ENCODE measurements around a stretch of chr5.

GRCh38 chr5:115432487-115433094 is 112.0 kb downstream of the FEM1C start:
- PRO-cap, result no peak
- RAMPAGE, long total RNA, 4 experiments, result no peak in any of the 4 experiments

GRCh38 chr5:115461427-115461836 is 83.1 kb downstream of the FEM1C start:
- PRO-cap, result no peak
- RAMPAGE, long total RNA, 4 experiments, result no peak in any of the 4 experiments

GRCh38 chr5:115521074-115521389 is 23.5 kb downstream of the FEM1C start:
- PRO-cap, result no peak
- RAMPAGE, long total RNA, 4 experiments, result no peak in any of the 4 experiments

DNA sequence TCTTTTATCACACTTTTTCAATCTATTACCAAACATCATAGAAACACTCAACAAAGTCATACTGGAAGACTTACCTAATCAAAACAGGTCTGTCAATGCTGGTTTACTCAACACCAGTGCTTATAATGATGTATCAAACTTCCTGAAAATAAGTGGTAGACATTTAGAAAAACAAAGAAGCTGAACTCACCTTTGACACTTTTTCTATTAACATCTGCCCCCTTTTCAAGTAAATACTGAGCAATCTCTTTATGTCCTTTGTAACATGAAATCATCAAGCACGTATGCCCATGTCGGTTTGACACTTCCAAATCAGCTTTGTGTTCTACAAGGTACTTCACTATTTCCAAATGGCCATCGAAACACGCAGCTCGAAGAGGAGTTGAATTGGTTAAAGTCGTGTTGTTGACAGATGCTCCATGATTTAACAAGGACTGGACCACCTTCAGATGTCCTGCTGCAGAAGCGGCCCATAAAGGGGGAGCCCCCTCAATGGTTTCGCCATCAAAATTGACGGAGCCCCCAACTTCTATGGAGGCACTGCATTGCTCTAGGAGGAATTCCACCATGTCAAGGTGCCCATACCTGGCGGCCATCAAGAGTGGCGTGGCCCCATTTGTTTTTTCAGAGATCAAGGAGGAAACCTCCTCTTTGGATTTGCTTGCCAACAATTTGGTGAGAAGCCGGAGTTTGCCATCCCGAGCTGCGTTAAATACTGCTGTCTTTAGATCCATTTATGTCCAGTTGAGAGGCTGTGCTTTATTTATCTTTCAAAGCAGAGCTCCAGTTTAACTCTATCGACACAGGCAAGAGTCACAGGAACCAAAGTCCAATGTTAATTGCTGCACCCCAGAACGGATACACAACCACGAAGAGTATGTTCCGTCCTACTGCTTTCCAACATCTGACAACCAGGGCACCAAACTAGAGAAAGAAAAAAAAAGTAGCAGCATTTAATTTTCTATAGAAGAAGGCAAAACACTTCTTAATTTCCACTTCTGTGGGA is 1.5 kb downstream of the FEM1C start:
- PRO-cap, result no peak
- RAMPAGE, long total RNA, 4 experiments, result no peak in any of the 4 experiments

DNA sequence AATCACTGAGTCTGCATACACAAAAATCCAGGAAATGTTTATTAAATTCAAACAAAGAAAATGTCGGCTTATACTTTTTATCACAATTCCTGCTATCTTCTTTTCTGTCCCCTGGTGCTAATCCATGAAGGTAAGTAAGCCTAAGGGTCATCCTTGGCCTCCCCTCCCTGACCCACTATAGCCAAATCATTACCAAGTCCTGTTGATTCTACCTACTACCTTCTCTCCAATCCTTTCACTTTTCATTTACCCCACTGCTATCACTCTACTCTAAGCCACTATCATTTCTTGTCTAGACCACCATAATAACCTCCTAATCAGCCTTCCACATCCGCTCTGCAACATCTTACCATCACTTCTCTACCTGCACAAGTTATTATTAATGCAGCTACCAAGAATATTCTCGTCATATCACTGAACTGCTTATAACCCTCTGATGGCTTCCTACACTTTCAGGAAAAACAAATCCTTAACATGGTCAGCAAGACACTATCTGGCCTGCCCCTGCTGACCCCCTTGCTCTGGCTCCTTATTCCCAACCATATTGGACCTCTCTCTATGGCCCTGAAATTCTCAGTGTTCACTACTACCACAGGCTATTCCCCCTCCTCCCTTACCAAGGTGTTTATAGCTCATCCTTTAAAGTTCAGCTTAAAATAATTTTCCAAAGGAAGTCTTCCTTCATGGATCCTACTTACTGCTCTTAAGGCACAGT is 1.6 kb downstream of the TMED7 start:
- PRO-cap, result no peak
- RAMPAGE, long total RNA, 4 experiments, result no peak in any of the 4 experiments

DNA sequence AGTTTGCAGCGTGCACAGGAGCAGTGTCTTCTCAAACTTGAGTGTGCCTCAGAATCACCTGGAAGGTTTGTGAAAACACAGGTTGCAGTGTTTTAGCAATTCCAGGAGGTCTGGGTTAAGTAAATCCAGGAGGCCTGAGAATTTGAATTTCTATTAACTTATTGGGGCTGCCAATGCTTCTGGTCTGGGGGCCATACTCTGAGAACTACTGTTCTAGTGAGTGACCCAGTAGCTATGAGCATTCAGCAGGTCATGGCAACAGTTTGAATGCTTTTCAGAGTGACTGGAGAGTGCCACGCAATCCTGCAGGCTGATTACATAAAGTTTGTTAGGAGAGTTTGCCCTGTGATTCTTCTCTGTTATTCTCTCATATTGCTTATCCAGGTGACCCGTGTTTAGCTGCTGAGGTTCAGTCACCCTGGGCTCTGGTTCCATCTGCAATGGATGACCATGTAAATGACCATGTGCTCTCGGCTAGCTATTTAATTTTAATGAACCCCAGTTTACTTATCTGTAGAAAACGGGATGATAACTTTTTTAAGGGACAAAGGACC is 22.2 kb upstream of the TMED7 start:
- PRO-cap, result no peak
- RAMPAGE, long total RNA, 4 experiments, result no peak in any of the 4 experiments

GRCh38 chr5:115656101-115656402 is 30.2 kb upstream of the TMED7 start:
- PRO-cap, result no peak
- RAMPAGE, long total RNA, 4 experiments, result no peak in any of the 4 experiments

DNA sequence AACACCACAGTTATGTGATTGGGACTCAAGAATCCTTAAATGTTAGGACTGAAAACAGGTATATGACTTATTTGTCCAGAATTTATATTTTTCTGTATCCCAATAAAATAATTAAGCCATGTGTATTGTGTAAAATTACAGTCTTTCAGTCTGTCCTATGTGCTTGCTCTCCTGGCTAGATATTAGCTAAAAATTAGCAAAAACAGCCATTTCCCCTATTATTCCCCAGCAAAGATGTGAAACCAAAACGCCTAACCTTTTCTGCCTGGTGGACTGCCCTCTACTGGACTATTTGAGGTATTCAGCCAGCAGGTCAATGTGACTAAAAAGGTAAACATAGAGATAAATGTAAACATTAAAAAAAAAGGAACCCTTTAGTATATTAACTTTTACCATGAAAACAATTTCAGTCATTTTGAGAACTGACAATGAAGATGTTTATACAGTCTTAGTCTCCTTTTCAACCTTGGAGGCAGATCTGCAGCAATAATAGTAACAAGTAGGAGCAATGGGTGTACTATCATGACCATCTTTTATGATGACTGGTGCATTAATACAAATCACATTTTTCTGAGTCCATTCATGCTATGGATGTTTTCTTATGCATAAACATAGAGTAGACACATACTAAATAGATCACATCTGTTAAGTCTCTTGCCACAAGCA is 10.2 kb downstream of the ATG12 start:
- PRO-cap, result no peak
- RAMPAGE, long total RNA, 4 experiments, result no peak in any of the 4 experiments

DNA sequence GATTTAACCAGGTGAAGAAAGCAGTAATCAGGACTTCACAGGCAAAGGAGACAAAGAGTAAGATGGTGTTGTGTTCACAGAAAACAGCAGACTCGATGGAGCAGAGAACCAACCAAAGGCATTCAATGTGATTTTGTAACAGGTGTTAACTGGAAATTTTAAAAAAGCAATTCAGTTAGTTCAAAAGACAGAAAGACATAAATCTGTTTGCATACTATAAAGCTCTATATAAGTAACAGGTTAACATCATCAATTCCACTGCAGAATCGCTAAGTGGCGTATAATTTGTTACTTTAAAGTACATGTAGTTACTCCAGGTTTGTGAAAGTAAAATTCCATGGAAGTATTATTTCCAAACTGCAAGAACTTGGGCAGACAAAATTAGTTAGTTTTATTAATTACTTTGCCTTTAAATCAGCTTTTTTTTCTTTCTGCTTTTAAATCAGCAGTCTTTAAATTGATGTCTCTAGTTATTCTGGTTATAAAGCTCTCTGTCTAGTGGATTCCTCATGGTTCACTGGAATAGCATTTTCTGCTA is 7.2 kb downstream of the ATG12 start:
- PRO-cap, result no peak
- RAMPAGE, long total RNA, 4 experiments, result no peak in any of the 4 experiments

DNA sequence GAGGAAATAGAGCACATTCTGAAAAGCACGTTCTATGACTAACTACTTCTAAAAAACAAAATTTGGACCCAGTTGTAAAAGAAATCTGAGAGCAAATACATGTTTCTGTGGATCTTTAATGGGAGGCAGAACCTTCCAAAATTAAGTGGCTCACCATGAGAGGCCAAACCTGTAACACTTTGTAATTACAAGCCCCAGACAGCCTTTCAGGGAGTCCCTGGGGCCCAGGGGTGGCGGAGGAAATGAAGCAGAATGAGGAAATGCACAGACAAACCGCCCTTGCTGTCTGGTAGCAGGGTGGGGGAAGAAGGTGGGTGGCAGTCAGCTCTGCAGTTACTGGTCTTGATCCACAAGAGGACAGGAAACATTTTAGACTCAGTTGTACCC is 6.5 kb downstream of the ARL14EPL start:
- PRO-cap, result no peak
- RAMPAGE, long total RNA, 4 experiments, result no peak in any of the 4 experiments

DNA sequence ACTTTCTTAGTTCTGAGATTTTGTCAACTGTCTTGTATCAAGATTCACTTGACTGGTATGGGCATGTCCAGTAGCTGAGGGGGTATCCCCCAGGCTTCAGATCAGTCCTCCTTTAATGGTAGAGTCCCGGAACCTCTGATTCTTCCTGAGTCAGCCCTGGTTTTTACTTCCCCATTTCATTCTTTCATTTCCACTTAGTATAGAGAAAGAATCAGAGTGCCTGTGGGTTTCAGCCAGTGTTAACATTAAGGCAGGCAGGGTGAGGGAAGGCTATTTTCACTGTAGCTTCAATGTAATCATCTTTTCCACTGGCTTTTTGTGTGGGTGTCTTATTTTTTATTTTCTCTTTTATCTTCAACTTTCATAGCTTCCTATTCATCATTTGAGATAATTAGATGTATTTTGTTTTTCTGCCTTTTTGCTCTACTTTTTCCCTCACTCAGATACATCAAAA is 8.3 kb upstream of the COMMD10 start:
- PRO-cap, result no peak
- RAMPAGE, long total RNA, 4 experiments, result no peak in any of the 4 experiments

DNA sequence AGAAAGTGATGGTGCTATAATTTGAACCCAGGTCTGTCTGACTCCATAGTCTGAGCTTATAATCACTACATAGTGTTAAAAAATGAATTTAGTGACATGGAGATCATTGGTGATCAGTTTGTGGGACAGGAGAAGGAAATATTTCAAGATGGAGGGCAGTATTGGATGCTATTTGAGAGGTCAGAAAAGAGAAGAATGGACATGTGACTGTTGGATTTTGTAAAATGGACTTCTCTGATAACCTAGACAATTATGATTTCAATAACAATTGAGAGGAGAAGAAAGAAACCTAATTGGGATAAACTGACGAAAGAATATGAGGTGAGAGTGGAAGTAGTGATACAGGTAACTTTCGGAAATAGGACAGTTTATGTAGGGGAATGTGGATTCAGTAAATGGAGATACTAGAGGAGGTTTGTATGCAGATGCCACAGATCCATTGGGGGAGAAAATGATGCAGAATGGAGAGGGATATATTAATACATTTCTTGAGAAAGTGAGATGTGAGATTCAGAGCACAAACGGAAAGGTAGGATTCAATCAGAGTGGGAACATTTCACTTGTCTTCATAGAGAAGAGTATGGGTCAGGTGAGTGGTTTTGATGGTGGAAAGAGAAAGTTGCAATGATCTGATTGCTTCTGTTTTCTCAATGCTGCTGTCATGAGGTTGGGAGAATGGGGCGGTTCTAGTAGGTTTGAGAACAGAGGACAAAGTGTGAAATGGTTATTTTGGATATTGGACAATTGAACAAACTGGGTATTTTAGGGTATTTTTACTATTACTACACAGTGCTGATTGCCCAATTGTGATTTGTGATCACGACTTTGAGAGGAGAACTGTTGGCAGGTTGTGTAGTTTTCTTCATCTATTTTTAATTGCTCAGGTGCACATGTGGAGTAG is 59.9 kb downstream of the COMMD10 start:
- PRO-cap, result no peak
- RAMPAGE, long total RNA, 4 experiments, result no peak in any of the 4 experiments

DNA sequence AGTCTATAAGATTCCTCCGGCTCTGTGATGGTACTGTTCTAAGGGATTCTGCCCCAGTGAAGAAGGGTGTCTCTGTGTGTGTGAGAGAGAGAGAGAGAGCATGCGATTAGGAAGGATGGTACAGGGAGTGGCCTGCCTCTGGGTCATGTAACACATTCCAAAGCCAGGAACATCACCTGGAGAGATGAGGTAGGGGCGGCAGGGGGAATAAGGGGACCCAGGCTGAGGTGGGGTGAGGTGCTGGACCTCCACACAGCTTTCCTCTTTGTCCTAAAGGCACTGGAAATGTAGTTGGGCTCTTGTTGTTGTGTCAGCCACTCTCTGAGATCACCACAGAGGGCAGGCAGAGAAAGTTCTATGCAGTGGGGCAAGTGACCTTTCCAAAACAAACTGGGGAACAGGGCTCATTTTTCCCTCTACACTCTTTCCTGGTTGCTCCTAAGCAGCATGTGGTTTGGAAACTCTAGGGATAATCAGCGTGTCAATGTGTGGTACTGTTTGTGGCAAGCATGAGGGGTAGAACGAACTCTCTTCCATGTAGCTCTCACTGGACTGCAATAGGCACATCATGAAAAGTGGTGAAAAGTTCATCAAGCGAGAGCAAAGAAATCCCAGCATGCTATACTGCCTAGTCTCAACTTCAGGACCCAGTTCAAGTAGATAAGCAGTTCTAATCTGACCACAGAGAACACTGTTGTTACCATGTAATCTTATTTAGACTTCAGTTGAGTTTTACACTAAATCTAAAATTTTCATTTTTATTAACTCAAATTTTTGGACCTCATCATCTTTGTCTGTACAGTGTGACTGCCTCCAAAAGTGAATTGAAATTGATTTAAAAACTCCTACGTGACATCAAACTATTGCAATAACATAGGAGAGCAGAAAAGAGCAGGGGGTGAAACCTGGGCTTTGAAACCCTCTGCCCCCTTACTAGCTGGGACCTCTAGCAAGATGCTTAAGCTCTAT is 64.8 kb downstream of the SEMA6A start:
- PRO-cap, result no peak
- RAMPAGE, long total RNA, 4 experiments, result no peak in any of the 4 experiments

GRCh38 chr5:116542626-116543092 is 32.0 kb downstream of the SEMA6A start:
- PRO-cap, result no peak
- RAMPAGE, long total RNA, 4 experiments, result no peak in any of the 4 experiments

DNA sequence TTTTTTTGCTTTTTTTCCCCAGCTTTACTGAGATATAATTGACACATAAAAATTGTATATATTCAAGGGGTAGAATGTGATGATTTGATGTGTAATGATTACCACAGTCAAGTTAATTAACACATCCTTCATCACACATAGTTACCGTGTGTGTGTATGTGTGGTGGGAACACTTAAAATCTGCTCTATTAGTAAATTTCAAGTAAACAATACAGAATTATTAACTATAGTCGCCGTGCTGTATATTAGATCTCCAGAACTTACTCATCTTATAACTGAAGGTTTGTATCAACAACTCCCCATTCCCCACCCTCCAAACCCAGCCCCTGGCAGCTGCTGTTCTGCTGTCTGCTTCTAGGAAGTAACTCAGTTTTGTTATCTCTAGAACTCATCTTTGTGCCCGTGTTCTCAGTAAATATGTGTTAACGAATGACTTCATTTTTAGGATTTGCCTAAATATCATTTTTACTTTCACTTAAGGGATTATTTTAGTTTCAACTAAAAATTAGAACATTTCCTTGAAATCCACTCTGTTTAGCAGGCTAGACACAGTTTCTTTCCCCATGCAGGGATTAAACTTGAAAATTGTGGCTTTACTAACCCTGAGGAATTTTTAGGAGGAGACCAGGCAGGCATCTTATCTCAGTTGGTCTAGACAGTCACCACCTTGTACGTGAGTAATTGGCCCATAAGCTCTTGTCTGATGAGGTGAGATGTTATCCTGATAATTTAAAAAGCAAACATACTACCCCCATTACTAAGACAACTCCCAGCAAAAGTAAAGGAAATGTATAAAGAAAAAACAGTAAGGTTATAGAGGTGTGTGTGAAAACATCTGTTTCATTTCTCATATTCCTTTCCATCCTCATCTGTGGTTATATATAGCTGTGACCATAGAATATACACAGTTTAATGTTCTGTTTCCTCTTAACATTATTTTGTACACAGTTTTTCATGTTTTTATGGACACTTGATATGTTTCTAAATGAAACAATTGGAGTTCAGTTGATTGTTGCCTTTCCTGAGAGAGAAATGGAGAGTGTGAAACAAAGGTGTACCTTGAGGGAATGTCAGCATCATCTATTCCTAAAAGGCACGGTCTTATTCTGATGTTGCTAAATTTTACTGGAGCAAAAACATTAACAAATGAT is 68.2 kb upstream of the TNFAIP8 start:
- PRO-cap, result no peak
- RAMPAGE, long total RNA, 4 experiments, result no peak in any of the 4 experiments

DNA sequence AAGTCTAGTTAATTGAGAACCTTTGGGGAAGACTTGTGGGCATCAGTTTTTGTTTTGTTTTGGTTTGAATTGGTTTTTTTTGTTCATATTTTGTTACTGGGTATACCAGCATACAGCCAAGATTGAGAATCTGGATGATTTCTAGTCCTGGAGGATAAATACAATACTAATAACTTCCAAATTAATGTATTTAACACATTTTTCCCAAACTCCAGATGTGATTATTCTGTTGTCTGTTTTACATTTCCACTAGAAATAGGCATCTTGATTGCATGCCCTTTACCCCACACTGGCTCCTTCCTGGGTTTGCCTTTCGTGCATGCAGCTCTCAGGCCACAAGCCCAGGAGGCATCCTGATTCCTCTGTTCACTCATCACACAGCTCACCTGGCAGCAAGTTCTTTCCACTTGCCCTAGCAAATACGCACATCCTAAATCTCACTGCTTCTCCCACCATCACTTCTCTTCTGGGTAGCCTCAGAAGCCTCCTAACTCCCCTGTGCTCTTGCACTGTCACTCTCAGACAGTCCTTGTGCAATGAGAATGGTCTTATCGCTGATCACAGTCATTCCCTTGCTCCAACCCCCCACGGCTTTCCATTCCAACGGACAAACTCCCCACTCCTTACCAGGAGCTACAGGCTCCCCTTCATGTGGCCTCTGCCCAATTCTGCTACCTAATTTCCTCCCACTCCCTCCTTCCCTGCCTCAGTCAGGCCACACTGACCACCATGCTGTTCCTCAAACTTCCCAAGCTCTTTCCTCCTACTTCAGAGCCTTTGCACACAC is 34.4 kb upstream of the TNFAIP8 start:
- PRO-cap, result no peak
- RAMPAGE, long total RNA, 4 experiments, result no peak in any of the 4 experiments

GRCh38 chr5:119337607-119338014 is 18.2 kb upstream of the TNFAIP8 start:
- PRO-cap, result no peak
- RAMPAGE, long total RNA, 4 experiments, result no peak in any of the 4 experiments

DNA sequence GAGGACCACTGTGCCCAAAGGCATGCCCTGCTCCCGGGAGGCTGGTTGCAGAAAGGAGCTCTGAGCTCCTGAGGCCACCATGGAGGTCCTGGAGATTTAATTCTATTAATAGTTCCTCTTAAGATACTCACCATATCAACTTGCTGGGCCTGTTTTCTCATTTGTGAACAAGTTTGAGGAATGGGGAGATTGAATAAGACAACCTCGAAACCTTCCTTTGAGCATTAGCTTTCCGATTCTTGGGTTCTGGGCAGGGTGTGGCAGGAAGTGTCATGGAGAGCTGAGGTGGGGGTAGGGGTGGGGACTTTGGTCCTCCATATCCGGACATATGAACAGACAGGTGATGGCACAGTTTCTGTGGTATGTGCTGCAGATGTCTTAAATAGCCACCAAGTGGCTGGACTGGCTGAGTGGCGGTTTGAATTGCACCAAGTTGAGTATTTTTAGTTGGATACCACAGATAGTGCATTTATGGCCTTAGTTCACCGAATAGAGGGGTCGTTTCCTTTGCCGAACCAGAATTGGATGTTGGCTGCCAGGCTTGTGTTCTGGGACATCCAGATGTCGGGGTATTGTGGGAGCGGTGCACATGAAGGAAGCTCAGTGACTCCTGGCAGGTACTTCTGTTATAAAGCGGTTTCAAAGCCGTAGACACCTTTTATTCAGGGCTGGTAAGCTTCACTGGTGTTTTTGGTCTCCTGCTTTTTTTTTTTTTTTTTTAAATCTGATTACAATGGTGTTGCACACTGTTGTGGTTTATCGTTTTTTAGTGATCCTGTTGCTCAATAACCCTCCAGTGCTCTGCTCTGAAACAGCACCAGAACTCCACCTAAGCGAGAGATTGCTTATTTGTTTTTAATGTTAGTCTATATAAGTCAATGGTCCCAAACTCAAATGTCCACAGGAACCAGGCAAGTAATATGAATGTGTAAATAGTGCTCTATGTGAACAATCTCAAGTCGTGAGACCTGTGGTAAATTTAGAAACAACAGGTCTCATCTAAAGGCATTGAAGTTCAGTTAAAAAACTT is 15.1 kb upstream of the TNFAIP8 start:
- PRO-cap, result no peak
- RAMPAGE, long total RNA, 4 experiments, result no peak in any of the 4 experiments

DNA sequence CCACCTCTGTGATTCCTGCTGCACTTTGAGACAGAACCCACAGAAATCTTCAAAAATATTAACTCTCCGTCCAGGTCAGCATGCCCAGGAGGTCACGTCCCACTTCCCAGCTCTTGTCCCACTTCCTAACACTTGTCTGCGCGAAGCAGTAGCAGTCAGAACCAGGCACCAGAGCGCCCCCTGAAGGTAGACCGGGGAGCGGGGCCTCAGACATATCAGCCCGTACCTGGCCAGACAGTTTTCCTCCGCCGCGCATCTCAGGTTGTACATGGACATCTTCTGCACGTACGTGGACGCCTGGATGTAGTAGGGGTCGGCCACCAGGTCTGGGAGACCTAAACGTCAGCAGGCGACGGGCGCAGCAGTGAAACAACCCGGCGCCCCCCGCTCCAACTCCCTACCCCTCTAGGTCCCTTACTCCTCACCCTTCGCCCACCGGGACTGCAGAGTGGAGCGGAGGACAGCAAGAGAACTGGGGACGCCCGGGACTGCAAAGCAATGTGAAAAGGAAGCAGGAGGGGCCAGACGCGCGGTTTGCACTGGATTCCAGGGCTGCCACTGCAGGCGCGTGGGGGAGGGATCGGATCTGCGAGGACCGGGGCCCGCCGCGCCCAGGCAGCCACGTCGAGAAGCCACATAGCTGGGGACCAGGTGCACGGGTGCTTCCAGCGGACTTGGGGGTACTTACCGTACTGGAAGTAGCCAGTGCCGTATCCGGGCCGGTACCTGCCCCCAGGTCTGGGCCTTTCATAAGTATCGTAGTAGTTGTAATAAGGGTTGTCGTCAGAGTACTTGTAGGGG is 1.2 kb downstream of the LOX start:
- PRO-cap, result no peak
- RAMPAGE, long total RNA, 4 experiments, result start-site peak on the minus strand in 2 of 4 experiments, centred at positions 490 to 689 of the sequence, 8 to 10 reads per replicate

DNA sequence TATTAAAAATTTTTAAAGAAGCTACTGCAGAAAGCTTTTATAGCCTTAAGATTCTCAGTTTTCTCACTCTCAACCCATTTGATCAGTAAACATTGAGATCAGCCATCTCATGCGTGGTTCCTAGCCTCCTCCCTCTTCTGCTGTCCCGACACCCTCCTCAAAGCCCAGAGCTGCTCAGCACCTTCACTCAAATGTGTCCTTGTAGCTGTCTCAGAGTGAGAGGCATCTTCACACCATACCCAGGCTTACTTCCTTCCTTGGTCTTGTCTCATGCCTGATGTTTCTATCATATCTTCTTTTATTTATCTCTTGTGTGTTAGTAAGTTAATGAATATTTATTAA is 72.4 kb upstream of the SNX2 start:
- PRO-cap, result no peak
- RAMPAGE, long total RNA, 4 experiments, result no peak in any of the 4 experiments